Skin of body (tissue), 2 donors: ENCODE measurements around the gene METTL7A.

GRCh38 chr12:49197232-49197814 lies 8.4 kb upstream of the TUBA1A start:
- RAMPAGE, long total RNA, result no peak

DNA sequence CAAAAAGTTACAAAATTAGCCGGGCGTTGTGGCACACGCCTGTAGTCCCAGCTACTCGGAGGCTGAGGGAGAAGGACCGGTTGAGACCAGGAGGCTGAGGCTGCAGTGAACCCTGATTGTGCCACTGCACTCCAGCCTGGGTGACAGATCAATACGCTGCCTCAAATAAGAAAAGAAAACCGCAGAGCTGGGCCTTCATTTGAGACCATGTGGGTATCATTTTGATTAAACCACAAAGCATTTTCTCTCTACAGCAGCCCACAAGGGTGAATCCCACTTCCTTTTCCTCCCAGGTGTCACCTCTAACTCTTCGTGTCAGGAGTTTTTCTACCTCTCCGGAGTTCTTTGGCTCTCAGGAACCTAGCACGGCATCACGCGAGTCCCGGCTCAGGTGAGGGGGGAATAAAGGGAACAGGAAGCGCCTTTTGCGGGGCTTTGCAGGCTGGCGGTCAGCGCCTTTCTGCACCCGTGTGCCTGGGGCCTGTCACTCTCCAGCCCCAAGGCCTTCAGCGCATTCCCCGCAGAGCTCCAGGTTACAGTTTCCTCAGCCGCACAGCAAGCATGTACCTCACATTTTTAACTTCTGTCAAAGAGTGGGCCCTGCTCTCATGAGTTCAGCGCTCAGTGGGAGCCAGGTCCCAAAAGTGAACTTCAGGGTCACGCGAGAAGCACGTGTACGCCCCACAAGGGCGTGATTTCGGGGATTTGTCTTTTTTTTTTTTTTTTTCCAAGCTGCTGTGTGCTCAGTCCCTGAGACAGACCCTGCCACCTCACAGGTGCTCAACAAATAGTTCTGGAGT lies 817 bp upstream of the PRPF40B start:
- RAMPAGE, long total RNA, result no peak

DNA sequence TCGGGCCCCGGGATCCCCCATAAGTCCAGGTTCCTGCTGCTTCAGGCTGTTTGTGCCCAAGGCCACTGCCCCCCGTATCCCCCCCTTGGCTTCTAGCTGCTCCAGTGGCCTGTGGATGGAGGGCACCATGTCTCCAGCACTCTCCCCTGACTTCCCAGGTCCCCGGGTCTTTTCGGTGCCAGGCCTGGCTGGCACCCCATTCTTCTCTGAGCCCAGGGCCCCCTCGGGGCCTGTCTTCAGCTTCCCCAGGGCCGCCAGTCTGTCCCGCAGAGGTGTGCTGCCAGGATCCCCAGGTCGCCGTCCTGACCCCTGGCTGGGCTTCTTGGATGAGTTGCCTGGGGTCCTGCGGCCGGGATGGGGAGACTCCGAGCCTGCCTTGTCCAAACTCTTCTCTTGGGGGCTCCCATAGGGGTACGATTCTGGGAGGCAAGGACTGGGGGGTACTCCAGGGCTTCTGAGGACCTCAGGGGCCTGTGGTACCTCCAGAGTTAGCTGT lies 32.6 kb downstream of the NCKAP5L start:
- RAMPAGE, long total RNA, result no peak

GRCh38 chr12:49808296-49809292 lies 19.6 kb downstream of the NCKAP5L start:
- RAMPAGE, long total RNA, result no peak

GRCh38 chr12:49827125-49827672 lies 1.0 kb downstream of the NCKAP5L start:
- RAMPAGE, long total RNA, result no peak

GRCh38 chr12:49827673-49828318 lies 417 bp downstream of the NCKAP5L start:
- RAMPAGE, long total RNA, result no peak

GRCh38 chr12:49867170-49867503 lies 24.2 kb upstream of the BCDIN3D start:
- RAMPAGE, long total RNA, result no peak

- RAMPAGE, long total RNA, result no peak
These were observed 804 bp upstream of the AQP5 start for GRCh38 chr12:49960731-49961404.

DNA sequence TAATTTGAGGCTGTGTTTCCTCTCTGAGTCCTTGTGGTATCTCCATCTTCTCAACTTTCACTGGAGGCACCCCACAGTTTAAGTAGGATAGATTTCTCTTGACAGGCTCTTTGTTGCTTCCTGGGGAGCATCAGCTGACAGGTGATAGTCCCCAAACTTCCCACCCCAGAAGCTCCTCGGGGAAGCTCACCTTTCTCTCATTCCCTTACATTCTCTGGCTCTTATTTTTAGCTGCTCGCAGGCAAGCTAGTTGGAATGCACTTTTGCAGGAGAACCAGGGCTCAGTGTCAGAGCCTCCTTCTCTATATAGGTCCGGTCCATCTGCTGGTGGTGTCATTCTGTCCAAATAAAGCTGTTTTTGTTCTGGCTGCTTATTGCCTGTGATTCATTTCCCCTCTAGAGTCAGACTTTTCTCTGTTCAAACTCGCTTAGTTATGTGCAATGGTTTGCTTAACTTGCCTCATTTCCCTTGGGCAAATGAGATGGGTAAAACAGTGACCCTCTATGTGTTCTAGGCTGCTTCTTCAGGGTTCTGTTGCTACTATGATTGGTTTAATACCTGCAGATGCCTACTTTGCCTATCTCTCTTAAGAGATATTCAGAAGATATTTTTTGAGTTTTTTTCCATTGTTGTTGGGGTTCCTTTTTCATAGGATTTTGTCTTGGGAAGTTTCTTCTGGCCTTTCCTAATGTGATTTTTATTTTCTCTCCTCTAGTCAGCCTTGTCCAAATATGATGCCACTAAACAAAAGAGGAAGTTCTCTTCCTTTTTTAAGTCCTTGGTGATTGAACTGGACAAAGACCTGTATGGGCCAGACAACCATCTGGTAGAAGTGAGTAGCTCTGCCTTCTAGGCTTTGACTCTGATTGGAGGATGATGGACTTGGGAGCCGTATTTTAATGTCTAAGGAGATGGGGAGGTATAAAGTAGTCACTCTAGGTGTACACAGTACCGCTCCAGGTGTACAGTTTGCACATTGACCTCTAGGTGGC lies 3.0 kb downstream of the SMARCD1 start:
- RAMPAGE, long total RNA, result no peak

DNA sequence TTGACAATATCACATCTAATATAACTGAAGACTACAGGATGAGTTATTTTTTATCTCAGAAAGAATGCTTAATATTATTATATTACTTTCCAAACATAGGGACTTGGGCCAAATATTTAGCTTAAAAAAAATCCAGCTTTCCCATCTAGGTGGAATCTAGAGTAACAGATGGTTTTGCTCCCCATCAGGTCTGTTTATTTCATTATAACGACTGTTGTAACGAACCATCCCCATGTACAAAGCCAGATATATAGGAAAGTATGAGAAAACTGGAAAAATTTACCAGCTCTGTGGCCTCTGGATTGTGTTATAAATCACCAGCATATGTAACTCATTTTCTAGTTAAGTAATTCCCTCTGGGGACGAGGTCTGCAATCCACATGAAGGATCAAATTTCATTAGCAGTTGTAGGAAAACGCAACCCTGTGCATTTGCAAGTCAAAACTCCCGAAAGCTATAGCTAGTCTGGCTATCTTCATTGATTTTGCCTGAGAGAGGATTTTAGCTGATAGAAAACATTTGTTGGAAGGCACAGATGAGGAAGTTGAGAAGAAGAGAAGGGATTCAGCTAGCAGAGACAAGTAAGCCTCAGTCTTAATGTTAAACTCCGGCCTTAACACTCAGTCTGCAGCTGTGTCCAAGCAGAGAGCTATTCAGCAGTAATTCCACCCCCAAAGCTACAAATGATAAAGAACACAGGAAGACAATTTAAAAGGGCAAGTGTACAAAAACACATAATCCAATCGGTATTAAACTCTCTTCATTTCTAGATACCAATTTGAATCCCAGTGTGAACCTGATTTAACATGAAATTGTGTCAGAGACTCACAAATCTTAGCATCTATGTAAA lies 54.1 kb upstream of the CERS5 start:
- RAMPAGE, long total RNA, result no peak

GRCh38 chr12:50251826-50252367 lies 31.4 kb downstream of the LIMA1 start:
- RAMPAGE, long total RNA, result no peak

GRCh38 chr12:50282524-50283033 lies 741 bp downstream of the LIMA1 start:
- RAMPAGE, long total RNA, result no peak

DNA sequence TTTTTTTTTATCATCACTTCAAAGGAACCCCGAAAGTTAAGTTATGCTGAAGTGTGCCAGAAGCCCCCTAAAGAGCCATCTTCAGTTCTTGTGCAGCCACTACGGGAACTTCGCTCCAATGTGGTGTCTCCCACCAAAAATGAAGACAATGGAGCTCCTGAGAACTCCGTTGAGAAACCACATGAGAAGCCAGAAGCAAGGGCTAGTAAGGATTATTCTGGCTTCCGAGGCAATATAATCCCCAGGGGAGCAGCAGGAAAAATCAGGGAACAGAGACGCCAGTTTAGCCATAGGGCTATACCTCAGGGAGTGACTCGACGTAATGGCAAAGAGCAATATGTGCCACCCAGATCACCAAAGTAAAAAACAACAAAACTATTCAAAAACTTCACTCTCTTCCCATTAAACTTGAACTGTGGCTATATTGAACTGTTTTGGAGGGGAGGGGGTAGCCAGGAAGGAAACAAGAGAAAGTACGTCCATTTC lies 29.2 kb upstream of the DIP2B start:
- RAMPAGE, long total RNA, result no peak

DNA sequence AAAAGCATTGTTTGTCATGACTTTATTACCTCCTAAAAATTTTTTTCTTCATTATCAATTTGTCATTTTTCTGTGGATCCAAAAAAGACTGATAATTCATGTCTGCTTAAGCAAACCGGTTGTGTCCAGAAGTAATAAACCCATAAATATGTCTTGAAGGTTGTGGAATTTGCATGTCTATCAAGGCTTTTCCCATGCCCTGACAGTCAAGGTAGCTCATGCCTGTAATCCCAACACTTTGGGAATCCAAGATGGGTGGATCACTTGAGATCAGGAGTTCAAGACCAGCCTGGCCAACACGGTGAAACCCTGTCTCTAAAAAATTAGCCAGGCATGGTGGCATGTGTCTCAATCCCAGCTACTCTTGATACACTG lies 19.9 kb upstream of the DIP2B start:
- RAMPAGE, long total RNA, result no peak

GRCh38 chr12:50536970-50538349 lies 32.7 kb downstream of the DIP2B start:
- RAMPAGE, long total RNA, result no peak

- RAMPAGE, long total RNA, result no peak
These were observed 84.8 kb downstream of the DIP2B start for GRCh38 chr12:50589331-50590332.

GRCh38 chr12:50924196-50924807 lies 513 bp upstream of the METTL7A start:
- RAMPAGE, long total RNA, result no peak

DNA sequence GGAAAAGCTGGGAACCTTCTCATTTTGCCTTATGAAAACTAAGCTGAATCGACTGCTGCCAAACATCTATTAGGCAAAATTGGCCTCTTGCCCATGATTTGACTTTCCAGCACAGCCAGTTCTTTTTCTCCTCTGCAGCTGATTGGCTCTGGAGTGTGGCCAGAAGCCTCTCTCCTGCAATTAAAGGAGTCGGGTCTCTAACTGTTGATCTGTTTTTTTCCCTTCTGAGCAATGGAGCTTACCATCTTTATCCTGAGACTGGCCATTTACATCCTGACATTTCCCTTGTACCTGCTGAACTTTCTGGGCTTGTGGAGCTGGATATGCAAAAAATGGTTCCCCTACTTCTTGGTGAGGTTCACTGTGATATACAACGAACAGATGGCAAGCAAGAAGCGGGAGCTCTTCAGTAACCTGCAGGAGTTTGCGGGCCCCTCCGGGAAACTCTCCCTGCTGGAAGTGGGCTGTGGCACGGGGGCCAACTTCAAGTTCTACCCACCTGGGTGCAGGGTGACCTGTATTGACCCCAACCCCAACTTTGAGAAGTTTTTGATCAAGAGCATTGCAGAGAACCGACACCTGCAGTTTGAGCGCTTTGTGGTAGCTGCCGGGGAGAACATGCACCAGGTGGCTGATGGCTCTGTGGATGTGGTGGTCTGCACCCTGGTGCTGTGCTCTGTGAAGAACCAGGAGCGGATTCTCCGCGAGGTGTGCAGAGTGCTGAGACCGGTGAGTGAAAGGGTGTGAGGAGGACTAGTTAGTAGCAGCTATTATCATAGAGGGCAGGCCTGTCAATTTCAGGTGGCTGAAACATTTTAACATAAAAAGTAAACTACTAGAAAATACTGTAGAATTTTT lies at the start of gene METTL7A:
TSS of gene METTL7A (plus strand) at position 208 of the 858 bp plus-strand sequence.
- RAMPAGE, long total RNA, result no peak

- RAMPAGE, long total RNA, result no peak
These were observed 2.7 kb downstream of the SLC11A2 start for GRCh38 chr12:51023375-51024061.

- RAMPAGE, long total RNA, result no peak
These were observed 687 bp downstream of the SLC11A2 start for GRCh38 chr12:51025325-51026068.